Measurements from ENCODE around the genes HDAC7, C12orf54, FKBP11 and PRKAG1.

DNA sequence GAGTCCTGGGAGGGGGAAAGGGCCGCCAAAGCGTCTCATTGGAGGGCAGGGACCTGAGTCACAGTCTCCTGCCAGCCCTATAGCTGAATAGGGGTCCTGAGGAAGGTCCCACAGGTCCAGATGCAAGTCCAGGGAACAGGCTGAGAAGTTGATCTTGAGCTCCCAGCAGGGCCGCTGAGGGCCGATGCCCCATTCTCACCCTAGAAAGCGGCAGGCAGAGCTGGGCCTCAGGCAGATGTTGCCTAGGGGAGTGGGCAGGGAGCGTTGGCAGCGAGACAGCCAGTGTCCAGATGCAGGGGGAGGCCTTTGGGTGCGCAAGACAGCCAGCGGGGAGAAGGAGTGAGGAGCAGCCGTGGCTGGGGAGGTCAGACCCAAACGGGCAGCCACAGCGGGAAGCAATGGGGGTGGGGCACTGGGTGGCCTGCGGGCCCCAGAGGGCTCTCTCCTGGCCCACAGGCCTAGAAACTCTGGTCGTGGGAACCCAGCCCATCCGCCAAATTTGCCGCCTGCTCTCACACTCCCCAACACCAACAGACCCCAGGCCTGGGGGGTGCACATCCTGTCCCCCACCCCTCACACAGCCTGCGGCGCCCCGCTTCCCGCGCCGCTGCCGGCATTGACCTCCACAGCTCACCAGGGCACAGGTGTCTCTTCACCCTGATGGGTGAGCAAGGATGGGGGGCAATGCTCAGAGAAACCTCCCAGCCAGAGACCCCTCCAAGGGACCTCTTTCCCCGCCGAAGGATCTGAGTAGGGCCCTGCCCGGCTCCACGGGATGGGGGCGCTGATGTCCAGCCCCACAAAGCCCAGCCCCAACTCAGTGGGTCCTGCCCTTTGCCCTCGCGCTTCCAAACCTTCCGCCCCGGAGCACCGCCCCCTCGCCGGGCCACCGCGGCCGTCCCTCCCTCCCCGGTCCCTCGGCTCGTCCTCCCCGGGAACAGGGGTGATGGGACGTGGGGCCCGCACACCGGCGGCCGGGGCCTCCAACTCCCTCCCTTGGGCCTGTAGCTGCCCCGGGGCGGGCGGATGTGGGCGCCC is 898 bp downstream of the HDAC7 start:
- PRO-cap, 3 experiments = peak in 3 of 3 experiments; most common plus-strand start position 934 of the sequence (in 2); most common minus-strand start position 819 of the sequence (in 3)
- RRBS = 2% methylated on average over 15 of the region's 51 CpGs

DNA sequence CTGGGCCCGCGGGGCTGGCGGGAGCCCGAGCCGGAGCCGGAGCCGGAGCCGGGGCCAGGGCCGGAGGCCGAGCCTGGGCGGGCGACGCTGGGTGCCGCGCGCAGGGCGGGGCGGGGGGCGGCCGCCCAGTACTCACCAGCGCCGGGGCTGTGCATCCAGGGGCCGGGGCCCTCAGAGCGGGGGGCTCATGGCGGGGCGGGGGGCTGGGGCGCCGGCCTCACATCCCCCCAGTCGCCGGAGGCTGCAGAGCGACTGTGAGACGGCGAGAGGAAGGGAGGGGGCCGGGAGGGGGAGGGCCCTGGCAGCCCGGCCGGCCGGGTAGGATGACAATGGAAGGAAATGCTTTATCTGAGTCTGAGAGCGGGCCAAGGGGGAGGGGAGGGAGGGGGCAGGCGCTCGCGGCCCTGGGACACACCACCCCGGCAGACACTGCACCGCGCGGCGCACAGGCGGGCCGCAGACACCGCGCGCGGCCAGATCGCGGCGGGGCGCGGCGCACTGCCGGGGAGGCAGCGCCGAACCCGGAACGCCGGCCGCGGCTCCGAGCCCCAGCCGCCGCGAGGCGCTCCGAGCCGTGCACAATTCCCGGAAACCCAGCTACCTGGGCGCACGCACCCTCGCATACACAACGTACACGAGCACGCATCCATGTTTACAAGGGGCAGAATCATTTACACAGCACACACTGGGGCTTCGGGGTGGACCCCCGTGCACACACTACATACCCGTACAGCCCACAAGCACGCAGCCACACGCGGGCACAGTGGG is at the start of gene HDAC7:
Gene HDAC7 (minus strand): TSS at position 273 of the 768 bp plus-strand sequence.
- PRO-cap, 3 experiments = peak in 3 of 3 experiments; most common plus-strand start position 304 of the sequence (in 1); most common minus-strand start position 243 of the sequence (in 3)
- RRBS = 2% methylated on average over 57 of the region's 86 CpGs

GRCh38 chr12:47842944-47843798 is 23.5 kb upstream of the HDAC7 start:
- PRO-cap, 3 experiments = no peak in any of the 3 experiments
- RRBS = no CpG with 5 or more reads among the region's 21 CpGs

GRCh38 chr12:47965575-47966015 is 2.2 kb downstream of the TMEM106C start:
- PRO-cap, 3 experiments = no peak in any of the 3 experiments
- RRBS = no CpG with 5 or more reads among the region's 3 CpGs

- PRO-cap, 3 experiments = no peak in any of the 3 experiments
- RRBS = no CpG with 5 or more reads among the region's 3 CpGs
Measured at GRCh38 chr12:48482232-48482721, at the start of gene C12orf54. C12orf54 (plus strand) TSS chr12:48482498.

DNA sequence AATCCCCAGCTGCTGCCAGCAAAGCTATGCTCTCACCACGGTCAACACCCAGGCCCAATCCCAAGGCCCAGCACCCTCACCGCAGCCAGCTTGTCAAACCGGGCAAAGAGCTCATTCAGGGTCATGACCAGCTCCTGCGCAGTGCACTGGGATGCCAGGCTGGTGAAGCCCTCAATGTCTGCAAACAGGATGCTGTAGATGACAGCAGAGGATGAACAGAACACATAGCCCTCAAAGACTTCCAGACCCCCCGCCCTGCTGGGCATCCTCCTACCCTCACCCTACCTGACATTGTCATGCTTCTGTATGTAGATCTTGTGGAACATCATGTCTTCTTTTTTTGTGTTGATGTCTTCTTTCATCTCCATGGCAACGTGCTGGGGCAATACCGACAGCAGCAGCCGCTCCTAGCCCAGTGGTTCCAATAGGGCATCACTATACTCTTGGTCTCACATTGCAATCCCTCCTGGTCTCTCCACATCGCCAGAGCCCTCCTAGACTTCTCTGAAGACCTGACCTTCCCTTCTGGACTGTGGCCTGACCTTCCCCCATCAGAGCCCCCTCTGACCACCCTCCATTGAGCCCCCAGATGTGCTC is 11.5 kb downstream of the ADCY6 start:
- PRO-cap, 3 experiments = no peak in any of the 3 experiments
- RRBS = no CpG with 5 or more reads among the region's 9 CpGs

DNA sequence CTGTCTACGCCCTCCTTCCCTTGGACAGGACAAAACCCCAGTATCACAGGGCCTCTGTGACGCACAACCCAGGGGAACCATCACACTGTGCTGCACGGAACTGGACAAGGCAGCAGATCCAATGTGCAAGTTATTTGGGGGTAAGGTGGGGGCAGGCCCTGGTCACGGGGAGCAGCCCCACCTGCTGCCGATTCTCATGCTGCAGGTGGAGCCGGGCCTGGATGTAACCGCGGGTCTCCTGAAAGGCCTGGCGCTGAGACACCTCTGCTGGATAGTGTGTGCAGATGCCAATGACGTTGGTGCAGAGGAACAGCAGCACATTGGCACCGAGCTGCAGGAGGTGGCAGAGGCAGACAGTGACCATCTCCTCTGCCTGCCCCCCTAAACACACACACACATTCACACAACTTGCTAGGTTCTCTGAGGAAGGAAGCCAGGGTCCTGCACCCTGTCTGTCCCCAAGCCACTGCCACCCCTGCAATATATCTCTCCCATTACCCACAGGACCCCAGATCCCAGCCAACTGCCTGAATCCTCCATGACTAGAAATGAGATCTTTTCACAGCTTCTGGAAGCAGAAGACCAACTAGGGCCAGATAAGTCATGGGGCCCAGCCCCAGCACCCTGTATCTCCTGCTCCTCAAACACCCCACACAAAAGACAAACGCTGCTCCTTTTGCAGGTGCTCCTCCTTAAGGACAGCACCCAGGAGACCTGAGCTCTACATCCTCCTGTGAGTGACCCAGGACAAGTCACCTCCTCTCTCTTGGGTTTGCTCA is 10.8 kb downstream of the ADCY6 start:
- PRO-cap, 3 experiments = no peak in any of the 3 experiments
- RRBS = no CpG with 5 or more reads among the region's 12 CpGs

- PRO-cap, 3 experiments = peak in 2 of 3 experiments; most common plus-strand start chr12:48789674 (in 1); most common minus-strand start chr12:48789649 (in 1)
- RRBS = 2% methylated on average over 12 of the region's 45 CpGs
Measured at GRCh38 chr12:48789250-48790073, 573 bp upstream of the ADCY6 start.

- PRO-cap, 3 experiments = peak in 3 of 3 experiments; most common plus-strand start chr12:48815320 (in 2); most common minus-strand start chr12:48815426 (in 3)
- RRBS = 3% methylated on average over 19 of the region's 50 CpGs
Measured at GRCh38 chr12:48815078-48815805, 3.1 kb upstream of the CACNB3 start.

DNA sequence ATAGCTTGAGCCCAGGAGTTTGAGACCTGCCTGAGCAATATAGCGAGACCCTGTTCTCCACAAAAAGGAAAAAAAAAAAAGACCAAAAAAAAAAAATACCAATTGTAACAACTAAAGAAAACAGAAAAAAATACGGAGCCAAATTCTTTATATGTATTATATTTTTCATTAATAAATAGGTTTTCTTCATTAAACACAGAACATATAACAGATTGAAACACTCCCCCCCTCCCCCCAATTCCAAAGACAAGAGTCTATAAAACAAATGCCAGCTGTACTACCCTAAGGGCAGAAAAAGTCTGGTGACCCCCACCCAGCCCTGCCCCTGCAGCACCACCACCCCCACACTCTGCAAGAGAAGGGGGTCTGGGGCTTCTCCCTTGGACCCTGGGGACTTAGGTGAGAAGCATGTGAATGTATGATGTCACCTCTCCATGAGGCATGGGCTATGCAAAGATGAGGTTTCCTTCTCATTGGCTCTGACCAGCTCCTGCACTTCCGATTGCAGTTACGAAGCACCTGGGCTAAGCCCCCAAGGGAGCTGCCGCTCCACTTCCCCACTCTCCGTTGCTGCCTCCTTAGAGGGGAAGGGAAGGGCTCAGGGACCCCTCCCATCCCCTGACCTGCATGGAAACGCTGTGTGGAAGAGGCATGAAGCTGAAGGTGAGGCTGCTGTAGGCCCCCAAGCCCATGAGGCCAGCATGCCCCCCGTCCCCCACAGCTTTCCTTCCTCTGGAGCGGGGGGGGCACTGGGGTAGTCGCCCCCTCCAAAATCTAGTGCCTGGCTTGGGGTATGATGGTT is 5.2 kb upstream of the DDX23 start:
- PRO-cap, 3 experiments = no peak in any of the 3 experiments
- RRBS = no CpG with 5 or more reads among the region's 10 CpGs

DNA sequence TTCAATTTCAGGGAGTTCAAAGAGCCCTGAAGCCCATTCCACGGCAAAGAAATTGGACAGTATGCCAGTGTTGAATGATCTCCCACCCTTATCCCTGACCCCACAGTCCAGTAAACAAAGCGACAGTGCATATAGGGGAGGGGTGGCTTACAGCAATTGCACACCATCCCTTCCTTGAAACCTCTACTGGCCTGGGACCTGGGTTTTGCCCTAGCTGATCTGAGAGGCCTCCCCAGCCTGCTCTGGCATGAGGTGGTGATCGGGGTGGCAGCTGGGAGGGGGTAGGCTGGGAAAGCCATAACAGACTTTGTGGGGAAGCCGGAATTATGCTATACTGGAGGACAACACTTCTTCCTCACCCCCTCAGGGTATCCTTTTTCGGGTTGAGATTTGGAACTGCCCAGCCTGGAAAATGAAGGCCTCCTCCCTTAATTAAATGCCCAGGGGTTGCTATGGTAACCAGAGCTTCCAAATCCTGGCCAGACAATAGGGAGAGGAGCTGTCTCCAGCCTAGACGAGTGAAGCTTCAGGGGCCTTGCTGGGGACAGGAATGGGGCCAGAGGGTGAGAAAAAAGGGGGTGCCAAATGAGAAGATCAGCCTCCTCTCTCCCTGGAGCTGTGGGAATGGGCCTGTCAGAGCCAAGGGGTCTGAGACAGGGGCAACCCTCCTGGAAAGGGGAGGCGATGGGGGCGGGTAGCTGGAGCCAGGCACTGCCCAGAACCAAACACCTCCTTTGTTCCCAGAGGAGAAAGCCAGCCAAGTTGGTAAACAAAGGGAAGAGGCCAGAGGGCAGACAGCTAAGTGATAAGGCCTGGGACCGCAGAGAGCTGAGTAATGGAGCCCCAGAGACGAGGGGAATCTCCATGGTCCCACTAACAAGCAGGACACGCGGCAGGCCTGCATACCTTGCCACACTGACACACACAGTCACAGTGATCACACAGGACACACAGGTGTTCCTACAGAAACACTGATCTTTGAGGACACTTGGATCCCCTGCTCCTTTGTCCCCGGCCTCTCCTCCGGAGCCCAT is 17.7 kb upstream of the RND1 start:
- PRO-cap, 3 experiments = no peak in any of the 3 experiments
- RRBS = no CpG with 5 or more reads among the region's 14 CpGs

DNA sequence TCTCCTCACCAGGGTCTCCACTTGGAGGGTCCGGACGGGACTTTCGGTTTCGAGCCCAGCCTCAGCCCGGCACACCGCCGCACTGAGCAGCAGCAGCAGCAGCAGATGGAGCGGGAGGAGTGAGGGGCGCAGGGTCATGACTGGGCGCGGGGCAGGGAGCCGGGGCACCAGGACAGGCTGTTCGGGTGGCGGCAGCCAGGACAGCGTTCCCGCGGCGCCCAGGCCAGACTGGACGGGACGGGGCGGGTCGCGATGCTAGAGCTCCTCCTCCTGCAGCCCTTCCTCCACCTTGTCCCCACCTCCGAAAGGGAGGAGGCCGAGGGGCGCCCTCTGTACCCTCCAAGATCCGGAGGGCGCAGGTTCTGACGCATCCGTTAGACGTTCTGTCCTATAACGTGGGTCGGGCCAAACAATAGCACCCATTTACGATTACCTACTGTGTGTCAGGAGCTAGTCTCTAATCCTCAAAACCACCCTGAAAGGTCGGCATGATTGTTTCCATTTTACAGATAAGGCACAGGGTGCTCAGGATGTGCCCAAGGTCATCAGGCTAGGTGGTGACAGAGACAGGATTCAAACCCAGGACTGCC is at the start of gene FKBP11:
Gene FKBP11 (minus strand): TSS at position 202 of the 590 bp plus-strand sequence.
- PRO-cap, 3 experiments = peak in 3 of 3 experiments; most common plus-strand start position 422 of the sequence (in 1); most common minus-strand start position 230 of the sequence (in 3)
- RRBS = 3% methylated on average over 8 of the region's 35 CpGs

DNA sequence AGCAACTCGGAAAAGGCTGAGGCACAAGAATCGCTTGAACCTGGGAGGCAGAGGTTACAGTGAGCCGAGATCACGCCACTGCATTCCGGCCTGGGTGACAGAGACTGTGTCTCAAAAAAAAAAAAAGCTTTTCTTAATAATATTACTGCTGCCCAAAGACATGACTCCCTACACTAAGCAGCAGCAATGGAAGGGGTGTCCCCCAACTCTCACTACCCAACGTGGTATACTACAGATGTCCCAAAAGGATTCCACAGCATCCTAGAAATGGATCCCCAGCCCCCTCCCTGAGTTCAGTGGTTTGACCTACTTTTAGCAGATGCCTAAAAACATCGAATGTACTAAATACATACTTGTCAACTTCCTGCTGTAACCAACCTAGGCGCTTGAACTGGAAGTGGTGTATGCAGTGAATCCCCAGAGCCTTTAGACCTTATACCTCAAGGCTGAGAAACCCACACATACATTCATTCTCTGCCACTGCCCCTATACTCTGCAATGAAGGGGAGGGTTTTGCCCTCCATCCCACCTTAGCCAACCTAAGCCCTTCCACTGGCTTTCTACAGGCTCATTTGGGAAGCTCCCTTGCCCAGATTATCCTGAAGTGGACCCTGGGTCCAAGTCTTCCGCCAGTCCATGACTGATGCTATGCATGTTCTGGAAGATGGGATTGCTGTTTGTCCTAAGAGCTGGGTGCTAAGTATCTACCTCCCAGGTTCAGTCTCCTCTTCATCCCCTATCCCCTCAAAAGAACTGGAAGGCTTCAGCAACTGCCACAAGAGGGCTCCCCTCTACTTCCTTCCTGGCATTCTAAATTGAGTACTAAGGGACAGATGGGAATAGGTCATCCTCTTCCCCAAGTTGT is 8.7 kb upstream of the FKBP11 start:
- PRO-cap, 3 experiments = no peak in any of the 3 experiments
- RRBS = no CpG with 5 or more reads among the region's 9 CpGs

- PRO-cap, 3 experiments = peak in 1 of 3 experiments; most common plus-strand start chr12:49018292 (in 1)
- RRBS = 2% methylated on average over 2 of the region's 13 CpGs
Measured at GRCh38 chr12:49017750-49018339, 731 bp downstream of the PRKAG1 start.

GRCh38 chr12:49018340-49019098 is at the start of gene PRKAG1:
PRKAG1 (minus strand) TSS chr12:49018776.
- PRO-cap, 3 experiments = peak in 3 of 3 experiments; most common plus-strand start chr12:49018947 (in 2); most common minus-strand start chr12:49018741 (in 2)
- RRBS = 3% methylated on average over 19 of the region's 57 CpGs

GRCh38 chr12:49020298-49021027 is 1.9 kb upstream of the PRKAG1 start:
- PRO-cap, 3 experiments = no peak in any of the 3 experiments
- RRBS = no CpG with 5 or more reads among the region's 9 CpGs

- PRO-cap, 3 experiments = no peak in any of the 3 experiments
- RRBS = no CpG with 5 or more reads among the region's 10 CpGs
Measured at GRCh38 chr12:49093677-49094088, 918 bp downstream of the DHH start.

DNA sequence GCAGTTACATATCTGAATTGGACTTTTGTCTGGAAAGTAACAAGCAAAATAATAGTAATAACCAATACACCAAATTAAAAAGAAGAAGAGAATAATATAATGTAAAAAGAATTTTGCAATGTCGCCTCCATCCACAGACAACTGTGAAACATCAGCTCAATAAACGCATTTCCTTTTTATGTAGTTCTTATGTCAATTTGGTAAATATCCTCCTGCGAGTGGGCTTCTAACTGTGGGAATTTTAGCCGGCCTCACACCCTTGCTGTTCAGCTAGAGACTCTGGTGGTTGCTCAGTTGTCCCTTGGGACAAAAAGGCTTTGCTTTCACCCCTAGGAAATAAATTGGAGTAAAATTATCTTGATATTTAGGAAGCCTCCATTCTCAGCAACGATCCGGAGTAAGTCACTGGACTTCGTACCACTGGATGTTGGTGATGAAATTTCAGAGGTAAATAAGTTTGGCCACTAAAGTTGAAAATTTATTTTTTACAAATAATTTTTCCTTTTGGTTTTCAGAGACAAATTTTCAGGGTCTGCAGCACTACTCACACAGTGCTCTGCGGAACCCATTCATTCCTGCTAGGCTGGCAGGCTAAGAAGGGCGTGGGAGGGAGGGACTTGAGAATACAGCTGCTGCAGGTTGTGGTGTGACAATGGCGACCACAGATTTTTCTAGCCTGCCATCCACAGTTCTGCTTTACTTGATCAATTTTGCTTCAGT is 1.3 kb upstream of the TUBA1A start:
- PRO-cap, 3 experiments = no peak in any of the 3 experiments
- RRBS = no CpG with 5 or more reads among the region's 10 CpGs

DNA sequence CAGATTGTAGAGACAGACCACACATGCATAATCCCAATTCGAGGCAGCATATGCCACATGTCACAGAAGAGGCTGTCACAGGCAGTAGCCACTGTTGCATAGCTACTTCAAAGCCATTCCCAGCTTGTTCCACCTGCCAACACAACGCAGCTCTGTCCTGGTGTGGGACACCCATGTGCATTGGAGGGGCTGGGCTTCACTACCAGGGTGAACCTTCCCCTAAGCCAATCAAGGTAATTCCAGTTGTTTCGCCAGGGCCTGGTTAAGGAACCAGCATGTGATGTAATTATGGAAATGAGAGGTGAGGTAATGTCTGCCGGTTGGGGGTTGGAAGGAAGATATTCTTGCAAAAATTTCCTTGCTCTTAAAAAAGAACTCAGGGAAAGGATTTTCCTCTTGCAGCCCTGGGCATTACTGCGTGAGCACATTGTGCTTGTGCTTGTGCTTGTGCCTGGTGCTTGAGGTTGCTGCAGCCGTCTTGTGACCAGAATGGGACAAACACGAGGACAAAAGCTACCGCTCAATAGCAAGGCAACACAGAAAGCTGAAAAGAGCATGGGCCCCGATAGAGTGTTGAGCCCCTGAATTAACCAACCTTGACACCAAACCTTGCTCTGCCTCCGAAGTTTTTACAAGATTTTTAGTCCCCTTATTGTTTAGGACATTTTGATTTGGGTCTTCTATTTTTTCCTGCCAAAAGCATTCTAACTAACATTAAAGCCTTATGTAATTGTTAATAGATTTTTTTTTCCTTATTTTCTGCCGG is 14.9 kb downstream of the TUBA1C start:
- PRO-cap, 3 experiments = peak in 1 of 3 experiments; most common plus-strand start position 487 of the sequence (in 1); most common minus-strand start position 182 of the sequence (in 1)
- RRBS = no CpG with 5 or more reads among the region's 11 CpGs

DNA sequence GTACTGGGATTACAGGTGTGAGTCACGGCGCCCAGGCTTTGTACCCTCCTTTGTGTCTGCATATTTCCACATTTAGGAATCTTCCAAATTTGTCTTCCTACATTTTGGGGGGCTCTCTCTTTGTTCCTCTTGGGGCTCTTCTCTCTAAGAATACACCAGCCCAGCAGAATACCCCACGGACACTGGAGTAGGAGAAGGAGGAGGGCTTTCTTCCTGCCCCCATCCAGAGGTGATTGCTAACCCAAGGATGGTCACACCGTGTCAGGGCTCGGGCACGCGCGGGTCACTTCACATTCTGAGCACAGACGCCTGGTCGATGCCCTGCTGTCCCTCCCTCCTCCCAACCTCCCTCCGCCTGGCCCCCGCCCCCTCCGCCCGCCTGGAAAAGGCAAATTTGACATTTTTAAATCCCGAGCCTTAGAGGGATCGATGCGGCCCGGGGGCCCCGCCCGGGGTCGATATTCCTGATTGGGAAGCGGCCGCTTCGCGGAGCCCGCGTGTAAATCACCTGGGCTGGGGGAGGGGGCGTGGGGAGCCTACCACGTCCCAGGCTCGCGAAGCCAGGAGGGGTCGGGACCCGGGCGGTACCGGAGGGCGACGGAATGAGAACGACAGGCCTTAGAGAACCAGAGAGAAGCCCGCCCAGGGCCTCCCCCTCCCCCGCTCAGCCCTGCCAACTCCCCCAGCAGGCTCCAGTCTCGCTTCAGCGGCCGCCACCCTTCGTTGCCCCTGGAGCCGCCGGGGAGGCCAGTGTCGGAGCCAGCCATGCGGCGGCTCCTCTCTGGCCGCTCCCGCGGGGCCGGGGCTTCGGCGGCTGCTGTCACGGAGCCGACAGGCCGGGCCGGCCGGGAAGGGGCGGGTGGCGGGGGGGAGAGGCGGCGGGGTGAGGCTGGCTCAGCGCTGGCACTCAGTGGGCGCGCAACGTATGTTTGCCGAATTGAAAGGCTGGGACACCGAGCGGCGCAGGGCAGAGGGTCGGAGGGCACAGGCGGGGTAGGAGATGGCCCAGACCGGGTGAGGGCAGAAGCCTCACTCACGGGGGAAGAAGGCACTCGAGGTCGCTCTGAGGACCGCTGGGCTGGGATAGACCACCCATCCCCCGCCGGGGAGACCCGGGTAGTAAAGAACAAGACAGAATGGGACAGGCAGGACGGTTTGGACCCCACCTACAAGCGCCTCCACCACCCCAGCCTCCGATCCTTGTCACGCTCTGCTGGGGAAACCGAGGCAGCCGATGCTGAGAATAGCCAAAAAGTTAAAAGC is 1.6 kb upstream of the DNAJC22 start:
- PRO-cap, 3 experiments = no peak in any of the 3 experiments
- RRBS = 3% methylated on average over 18 of the region's 88 CpGs